REH cell (cell line): ENCODE measurements around a stretch of chr6.

DNA sequence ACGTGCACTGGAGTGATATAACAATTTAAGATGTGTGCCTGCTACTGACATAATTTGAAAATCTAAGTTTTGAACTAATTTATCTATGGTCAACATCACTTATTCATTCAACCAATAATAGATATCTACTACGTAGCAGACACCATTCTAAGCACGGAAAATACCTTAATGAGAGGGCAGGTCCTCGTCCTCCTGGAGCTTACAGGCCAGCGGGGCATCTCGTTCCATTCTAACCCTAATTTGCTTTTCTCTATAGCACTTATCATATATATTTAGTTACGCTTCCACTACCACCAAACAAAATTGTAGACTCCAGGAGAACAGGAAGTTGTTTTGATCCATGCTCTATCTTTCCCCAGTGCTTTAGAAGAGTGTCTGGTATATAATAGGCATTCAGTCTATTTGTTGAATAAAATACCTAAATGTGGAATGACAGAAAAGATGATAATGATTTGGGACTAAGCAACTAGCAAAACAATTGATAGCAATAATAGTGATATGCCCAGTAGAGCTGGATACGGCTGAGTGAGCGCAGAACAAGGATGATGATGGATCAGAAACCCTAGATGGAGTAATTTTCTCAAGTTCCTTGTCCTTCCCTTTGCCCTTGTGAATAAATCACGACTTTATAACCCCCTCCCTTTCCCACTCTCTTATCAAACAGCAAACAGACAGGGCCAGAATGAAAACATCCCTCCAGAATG is 1.0 kb upstream of the MTFR2 start:
- PRO-cap: no peak

GRCh38 chr6:136266819-136267875 is 17.0 kb upstream of the MTFR2 start:
- PRO-cap: no peak

DNA sequence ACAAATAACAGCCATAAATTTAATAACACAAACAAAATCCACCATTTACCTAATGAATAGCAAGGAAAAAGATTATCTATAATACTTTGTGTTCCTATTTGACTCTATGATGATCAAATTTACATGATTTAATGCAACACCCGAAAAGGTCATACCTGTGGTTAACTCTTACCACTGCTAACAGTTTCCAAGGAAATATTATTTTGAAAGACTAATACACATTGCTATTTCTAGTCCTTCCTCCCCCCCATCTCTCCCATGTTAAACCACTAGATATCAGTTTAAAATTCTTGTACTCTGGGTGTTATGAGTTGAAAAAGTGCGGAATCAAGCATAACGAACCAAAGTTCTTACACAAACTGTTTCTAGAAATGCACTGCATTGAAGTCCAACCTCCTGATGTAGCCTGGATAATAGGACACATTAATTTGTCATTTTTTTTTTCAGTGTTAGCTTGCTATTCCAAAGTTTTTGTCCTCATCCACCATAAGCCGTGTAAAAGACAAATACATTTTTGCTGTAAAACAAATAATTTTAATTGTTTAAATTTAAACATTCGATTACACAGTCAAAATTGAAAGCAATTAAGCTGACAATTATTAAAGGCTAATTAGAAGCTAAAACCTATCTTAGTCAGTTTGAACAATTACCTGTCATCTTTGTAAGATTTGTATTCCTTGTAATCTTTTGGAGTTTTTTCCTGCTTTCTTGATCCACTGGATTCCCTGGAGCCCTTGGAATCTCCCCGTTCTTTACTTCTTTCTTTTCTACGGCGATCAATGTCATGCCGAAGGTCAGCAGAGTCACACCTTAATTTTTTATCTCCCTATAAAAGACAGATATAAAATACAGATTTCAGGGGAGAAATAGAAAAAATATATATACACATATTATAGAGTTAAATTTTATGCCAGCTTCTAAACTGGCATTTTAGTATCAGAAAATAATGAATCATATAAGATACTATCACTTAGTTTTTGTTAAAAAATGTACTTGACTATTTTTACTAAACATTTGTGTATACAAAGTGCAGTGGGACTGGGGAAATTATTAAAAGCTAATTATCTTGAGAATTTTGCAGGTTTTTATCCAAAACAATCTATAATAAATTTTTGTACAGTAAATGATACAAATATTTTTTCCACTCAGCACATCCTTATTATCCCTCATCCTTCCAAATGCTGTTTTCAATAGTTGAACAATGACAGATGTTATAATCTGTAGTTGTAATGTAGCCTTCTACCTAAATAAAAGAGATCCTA is 19.1 kb upstream of the MTFR2 start:
- PRO-cap: no peak

DNA sequence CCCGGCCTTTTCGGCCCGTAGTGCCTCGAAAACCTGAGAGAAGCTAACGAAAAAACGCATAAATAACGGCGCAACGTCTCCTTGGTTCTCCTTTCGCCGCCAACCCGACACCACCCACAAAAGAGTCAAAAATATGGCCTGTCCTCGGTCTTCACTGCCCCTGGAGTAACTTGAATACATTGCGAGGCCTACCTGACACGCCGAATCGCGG is 220 bp downstream of the BCLAF1 start:
- PRO-cap: no peak

DNA sequence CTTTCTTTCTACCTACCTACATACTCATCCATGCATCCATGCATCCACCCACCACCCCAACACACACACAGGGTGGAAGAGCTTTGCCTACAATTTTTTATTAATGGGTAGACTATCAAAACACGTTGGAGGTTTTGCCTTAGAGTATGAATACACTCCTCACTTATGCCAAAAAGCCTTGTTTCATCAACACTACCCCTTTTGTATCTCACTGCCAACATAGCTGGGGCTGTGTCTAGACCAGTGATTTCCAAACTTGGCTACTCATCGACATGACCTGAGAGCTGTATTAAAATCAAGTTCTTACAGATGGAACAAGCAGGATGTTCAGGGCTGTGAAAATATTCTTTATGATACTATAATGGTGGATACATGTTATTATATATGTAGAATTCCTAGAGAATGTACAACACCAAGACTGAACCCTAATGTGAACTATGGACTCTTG is 29.0 kb upstream of the MAP7 start:
- PRO-cap: no peak

GRCh38 chr6:136601552-136602407 is 51.6 kb upstream of the MAP7 start:
- PRO-cap: no peak

GRCh38 chr6:136708955-136709615 is 83.2 kb downstream of the MAP3K5 start:
- PRO-cap: no peak

- PRO-cap: no peak
Measured at GRCh38 chr6:136755180-136755422, 37.2 kb downstream of the MAP3K5 start.

GRCh38 chr6:137102331-137102931 is 57.7 kb upstream of the IL20RA start:
- PRO-cap: no peak

DNA sequence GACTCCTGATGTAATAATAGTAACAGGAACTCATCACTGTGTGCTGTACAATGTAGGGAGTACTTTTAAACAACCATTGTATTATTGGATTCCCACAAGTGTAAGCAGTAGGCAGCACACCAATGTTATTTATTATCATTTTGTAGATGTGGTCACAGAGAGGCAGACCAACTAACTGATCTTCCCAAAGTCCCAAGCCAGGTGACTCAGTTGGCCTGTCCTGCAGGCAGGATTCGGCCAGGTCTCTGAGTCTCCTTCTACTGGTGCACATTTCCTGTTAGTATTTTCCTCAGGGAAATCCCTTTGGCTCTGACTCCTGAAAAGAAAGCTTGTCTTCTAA is 14.5 kb upstream of the IFNGR1 start:
- PRO-cap: no peak

GRCh38 chr6:137241575-137242149 is 22.5 kb upstream of the IFNGR1 start:
- PRO-cap: no peak

DNA sequence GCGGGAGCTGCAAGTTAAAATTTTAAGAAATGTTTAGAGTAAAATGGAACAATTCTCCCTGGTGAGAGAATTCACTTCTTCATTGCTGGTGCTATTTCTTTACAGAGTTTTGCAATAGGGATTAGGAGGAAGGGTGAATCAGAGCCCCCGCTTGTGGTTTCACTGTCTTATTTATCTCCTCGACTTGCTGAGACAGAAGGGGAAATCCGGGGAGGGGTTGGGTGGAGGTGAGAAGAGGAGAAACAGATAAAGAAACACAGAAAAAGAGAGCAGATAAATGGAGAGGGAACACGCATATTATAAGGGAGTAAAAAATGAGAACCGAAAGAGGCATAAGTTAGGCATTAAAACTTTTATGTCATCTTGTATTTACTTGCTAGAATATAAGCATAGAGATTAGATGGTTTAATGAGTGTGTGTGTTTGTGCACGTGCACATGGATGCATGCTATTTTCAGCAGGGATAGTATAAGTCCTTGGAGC is 105.0 kb downstream of the OLIG3 start:
- PRO-cap: no peak

GRCh38 chr6:137780201-137781249 is 86.5 kb upstream of the TNFAIP3 start:
- PRO-cap: no peak

DNA sequence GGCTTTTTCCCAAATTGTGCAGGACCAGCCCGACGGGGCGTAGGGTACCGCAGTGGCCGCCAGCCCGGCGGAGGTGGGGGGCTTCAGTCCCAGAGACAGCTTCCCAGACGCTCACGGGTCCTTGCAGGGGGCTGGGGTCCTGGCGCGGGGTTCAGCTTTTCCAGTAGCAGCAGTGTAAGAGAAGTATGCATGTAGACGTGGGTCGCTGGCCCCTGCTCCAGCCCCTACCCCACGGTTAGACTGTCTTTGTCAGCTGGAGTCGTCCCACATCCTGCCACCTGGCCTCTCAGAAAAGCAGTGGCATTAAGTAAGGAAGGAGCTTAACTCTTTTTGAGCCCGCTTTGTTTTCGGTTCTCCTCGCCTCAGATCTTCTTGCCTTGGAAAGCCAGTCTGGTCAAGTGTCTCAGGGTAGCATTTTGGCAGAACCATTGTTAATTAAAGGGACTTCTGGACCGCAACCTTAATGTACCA is 911 bp downstream of the TNFAIP3 start:
- PRO-cap: bidirectional peak, plus-strand start at position 289 of the sequence, minus-strand start at position 242 of the sequence

GRCh38 chr6:137879387-137880358 is 12.6 kb downstream of the TNFAIP3 start:
- PRO-cap: no peak

- PRO-cap: no peak
Measured at GRCh38 chr6:138415850-138416233, 11.8 kb downstream of the HEBP2 start.

GRCh38 chr6:138455263-138456599 is 43.6 kb downstream of the NHSL1 start:
- PRO-cap: no peak

DNA sequence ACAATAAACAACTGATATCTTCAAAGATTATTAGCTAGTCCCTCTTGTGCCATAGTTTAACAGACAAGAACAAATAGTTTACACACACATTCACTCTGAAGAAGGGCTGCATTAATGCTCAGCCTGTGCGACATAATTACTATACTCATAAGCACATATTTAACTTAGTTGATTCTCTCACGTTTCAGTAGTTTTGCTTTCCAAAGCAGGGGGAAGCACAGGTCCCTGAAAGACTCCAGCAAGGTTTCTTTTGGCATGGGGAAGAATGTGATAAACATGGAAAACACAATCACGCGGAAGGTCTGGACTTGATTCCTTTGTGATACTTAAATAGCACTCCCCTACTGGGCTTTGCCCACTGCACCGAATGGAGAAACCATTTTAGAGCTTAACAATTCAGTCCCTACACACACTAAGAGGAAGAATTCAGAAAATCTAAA is 71.3 kb upstream of the NHSL1 start:
- PRO-cap: no peak

DNA sequence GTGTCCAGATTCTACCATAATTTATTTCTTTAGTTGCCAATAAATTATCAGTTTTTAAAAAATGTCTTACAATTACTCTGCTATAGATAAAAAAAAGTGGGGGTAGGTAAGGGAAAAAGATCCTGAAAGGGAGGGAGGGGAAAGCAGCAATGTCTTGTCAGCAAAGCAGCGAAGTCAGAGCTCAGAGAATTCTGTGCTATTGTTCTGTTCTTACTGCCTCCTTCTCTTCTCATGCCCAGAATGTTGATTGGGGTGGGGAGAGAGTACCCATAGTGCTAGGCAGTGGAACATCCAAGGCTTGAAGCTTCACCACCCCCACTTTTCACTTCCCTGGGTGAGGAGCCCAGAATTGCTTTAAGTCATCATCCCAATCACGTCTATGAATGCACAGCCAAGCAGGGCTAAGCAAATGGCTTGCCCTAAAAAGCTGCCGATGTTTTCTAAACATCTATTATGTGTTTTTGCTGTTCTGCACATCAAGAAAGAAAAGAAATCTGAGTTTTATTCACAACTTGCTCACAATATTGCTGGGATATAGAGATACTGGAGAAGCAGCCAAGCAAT is 16.5 kb downstream of the REPS1 start:
- PRO-cap: no peak

DNA sequence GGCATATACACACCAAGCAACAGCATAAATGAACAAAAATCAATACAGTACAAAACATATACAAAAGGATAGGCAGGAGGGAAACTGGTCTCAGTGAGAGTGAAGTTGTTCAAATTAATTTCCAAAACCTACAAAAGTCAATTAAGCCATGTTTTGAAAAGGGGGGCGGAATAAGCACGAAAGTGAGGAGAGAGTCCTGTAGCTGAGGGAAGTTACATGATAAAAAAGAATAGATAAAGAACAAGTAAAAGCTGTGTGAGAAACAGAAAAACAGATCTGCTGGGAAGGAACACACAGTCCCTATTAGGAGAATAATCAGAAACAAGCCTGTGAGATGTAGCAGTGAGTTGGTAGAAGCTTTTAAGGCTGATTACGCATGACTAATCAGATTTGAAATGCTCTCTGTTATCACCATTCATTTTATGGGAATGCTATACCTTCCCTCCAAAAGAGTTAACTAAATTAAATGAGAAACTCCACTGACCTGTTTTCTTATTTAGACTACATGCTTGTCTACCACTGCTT is 15.9 kb downstream of the REPS1 start:
- PRO-cap: no peak